ENCODE measurements around a stretch of chr2.

GRCh38 chr2:127407686-127407997 is 10.6 kb upstream of the PROC start:
- PRO-cap, 2 experiments: peak in 2 of 2 experiments; most common plus-strand start chr2:127407841 (in 1); most common minus-strand start chr2:127407845 (in 1)

DNA sequence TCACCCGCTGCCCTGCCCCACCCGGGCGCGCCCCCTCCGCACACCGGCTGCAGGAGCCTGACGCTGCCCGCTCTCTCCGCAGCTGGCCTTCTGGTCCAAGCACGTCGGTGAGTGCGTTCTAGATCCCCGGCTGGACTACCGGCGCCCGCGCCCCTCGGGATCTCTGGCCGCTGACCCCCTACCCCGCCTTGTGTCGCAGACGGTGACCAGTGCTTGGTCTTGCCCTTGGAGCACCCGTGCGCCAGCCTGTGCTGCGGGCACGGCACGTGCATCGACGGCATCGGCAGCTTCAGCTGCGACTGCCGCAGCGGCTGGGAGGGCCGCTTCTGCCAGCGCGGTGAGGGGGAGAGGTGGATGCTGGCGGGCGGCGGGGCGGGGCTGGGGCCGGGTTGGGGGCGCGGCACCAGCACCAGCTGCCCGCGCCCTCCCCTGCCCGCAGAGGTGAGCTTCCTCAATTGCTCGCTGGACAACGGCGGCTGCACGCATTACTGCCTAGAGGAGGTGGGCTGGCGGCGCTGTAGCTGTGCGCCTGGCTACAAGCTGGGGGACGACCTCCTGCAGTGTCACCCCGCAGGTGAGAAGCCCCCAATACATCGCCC is 4.7 kb downstream of the PROC start:
- PRO-cap, 2 experiments: peak in 2 of 2 experiments; most common plus-strand start position 463 of the sequence (in 1); most common minus-strand start position 328 of the sequence (in 2)

GRCh38 chr2:127478621-127479876 is 47.2 kb downstream of the IWS1 start:
- PRO-cap, 2 experiments: no peak in any of the 2 experiments

DNA sequence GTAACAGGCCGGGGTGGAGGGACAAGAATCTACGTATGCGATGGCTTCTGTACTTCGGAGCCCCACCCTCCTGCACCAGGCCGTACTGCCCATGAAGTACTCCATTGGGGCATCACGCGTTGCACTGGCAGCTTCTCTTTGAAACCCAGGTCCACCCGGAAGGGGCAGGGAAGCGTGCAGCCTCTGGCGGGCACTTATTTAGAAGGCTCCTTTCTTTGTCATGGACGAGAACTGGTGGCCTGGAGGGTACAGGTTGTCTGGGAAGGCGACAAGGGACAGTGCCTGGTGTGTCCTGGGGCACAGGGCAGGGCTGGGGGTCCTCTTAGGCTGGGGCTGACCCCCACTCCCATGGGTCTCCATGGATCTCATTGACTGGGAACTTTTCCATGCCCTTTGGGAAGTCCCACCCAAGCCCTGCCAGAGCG is 18.5 kb upstream of the GPR17 start:
- PRO-cap, 2 experiments: no peak in any of the 2 experiments

GRCh38 chr2:127633249-127633620 is 12.7 kb upstream of the GPR17 start:
- PRO-cap, 2 experiments: no peak in any of the 2 experiments

DNA sequence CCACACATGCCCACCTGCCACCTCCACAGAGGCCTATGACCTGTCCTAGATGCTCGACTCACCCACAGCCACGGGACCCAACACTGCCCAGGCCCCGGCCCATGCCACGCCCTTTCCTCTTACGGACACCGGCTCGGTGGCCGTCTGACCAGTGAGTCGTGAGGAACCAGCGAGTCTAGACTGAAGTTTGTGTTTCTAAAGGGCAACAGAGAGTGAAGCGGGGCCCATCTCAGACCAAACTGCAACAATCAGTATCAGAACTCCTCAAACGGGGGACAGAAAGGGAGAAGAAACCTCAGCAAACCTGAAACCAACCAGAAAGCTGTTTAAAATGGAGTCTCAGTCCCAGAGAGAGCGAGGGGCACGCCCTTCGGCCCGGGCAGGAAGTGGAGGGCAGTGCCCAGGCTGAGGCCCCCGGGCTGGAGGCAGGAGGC is 706 bp downstream of the GPR17 start:
- PRO-cap, 2 experiments: no peak in any of the 2 experiments

DNA sequence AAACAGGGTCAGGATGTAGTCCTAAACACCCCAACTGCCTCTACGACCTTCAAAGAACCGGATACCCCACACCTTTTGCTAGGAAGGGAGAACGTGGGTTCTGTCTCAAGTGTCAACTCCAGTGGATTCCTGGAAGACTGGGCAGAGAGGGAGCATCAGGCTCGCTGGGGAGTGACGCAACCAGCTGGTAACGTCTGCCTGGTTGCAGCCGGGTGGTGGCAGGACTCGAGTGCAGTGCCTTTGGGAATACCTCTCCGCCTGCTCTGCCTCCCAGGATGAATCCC is 12.6 kb downstream of the GPR17 start:
- PRO-cap, 2 experiments: no peak in any of the 2 experiments

- PRO-cap, 2 experiments: no peak in any of the 2 experiments
Observed at GRCh38 chr2:127843493-127844826, 14.0 kb downstream of the POLR2D start.

- PRO-cap, 2 experiments: no peak in any of the 2 experiments
Observed at GRCh38 chr2:127864881-127865389, 7.0 kb upstream of the POLR2D start.

DNA sequence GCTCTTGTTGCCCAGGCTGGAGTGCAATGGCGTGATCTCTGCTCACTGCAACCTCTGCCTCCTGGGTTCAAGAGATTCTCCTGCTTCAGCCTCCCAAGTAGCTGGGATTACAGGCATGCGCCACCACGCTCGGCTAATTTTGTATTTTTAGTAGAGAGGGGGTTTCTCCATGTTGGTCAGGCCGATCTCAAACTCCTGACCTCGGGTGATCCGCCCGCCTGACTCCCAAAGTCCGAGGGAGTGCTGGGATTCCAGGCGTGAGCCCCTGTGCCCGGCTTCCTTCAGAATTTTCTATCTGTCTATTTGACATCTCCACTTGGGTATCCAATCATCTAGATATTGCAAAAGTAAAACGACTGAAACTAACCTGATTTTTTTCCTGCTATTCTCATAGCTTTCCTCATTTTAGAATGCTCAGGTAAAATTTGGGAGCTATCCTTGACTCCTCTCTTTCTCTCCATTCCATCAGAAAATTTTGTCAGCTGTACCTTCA is 54.5 kb downstream of the SAP130 start:
- PRO-cap, 2 experiments: no peak in any of the 2 experiments

GRCh38 chr2:128012702-128013135 is 15.1 kb downstream of the SAP130 start:
- PRO-cap, 2 experiments: no peak in any of the 2 experiments

DNA sequence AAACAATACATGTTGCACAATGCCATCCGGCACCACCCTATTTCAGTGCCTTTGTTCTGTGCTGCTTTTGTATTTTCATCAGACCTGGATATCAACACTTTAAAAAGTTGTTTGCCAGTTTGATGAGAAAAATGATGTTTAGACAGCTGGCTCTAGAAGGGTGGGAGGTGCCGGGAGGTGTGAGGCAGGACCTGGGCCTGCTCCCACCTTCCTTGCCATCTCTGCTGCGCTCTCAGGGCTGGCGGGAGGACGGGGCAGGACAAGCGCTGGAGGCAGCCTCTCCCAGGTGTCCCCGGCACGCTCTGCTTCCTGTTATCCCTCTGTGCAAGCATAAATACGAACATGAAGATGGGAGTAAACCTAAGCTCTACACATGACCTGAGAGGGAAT is 103.7 kb downstream of the HS6ST1 start:
- PRO-cap, 2 experiments: no peak in any of the 2 experiments

- PRO-cap, 2 experiments: no peak in any of the 2 experiments
Observed at GRCh38 chr2:128267711-128268464, 50.8 kb downstream of the HS6ST1 start.

DNA sequence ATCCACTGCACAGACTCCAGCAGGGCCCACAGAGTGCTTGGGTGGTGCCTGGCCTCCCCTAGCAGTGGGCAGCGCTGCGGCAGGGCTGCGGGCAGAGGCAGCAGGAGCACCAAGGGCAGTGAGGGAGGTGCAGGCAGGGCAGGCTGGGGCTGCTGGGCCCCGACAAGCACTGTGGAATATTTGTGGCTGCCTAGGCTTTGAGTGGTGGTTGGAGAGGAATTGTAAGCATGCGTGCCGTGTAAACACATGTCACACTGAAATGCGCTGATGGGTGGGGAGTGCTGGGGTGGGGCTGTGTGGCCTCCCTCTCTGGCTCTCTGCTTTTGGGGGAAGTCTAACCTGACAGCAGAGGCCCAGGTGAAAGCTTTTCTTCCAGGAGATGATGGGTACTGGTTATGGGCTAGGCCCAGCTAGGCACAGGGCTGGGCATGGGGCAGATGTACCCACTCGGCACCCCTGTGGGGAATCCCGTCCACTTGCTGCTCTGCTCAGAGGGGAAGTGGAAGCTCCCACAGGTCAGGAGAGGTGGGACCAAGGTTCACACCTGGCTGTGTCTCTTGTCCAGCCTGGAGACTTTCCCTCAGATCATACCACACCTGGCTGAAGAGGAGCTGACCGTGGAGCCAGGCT is 55.6 kb upstream of the HS6ST1 start:
- PRO-cap, 2 experiments: no peak in any of the 2 experiments

DNA sequence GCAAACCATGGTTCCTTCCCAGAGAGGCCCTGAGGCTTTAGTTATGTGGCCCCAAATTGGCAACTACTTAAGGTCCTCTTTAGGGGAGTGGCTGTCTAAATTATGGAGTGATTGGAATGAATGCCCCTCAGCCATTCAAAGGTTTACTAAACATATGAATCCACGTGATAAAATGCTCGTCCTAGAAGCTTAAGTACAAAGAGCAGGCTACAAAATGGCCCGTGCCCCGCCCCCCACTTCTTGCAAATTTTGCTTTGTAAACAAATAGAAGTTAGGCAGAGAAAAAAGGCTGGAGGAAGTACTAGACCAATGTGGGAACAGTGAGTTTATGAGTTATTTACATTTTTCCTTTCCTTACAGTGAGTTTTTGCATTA is 123.7 kb upstream of the HS6ST1 start:
- PRO-cap, 2 experiments: no peak in any of the 2 experiments

DNA sequence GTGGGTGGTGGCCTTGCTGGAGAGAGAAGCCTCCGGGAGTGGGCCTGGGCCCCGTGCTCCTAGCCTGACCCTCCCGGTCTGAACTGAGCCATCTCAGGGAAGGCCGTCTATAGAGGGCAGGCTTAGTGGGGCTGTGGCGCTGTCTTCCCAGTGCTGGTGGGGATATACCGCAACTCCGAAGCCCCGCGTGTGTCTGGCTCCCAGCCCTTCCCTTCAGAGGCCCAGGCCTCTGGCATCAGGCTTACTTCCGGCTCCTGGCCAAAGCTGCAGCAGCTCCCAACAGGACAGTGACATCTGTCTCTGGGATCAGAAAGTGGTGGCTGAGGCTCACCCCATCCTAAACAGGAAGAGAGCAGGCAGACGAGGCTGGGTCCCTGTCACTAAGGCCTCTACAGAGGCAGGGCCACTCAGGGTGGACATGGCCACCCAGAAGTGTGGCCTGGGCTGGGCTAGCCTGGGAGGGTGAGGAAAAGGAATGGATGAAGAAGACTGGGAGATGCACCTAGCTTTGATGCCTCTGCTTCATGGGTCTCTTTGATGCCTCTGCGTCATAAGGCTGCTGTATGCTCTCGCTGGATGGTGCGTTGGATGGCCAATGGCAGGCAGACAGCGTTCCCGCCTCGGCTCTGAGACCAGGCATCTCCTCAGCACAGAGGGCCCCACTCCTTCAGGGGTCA is 131.2 kb upstream of the HS6ST1 start:
- PRO-cap, 2 experiments: no peak in any of the 2 experiments

- PRO-cap, 2 experiments: no peak in any of the 2 experiments
Observed at GRCh38 chr2:128595668-128596206, 277.1 kb upstream of the HS6ST1 start.

DNA sequence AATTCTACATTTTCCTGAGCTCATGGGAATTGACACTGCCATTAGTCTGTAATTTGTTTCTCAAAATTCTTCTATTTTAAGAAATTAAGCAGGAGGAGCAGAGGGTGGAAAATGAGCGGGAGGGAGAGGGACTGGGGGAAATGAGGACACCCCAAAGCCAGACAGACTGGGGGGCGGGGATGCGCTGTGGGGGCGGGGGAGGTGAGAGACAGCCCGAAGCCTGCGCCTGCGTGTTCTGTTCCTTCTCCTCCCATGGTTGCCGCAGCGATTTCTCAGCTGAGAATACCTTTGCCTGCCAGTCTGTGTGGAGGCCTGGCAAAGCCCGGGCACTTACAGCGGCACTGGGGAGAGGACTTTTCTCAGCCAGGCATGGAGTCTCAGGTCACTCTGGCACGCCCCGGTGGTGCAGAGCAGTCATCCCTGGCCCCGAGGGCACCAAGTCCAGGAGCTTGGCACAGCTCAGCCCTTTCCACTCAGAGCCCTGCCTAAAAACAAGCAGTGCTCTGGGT is 289.2 kb upstream of the HS6ST1 start:
- PRO-cap, 2 experiments: no peak in any of the 2 experiments

GRCh38 chr2:129273489-129273955 is 705.9 kb upstream of the RAB6C start:
- PRO-cap, 2 experiments: no peak in any of the 2 experiments

DNA sequence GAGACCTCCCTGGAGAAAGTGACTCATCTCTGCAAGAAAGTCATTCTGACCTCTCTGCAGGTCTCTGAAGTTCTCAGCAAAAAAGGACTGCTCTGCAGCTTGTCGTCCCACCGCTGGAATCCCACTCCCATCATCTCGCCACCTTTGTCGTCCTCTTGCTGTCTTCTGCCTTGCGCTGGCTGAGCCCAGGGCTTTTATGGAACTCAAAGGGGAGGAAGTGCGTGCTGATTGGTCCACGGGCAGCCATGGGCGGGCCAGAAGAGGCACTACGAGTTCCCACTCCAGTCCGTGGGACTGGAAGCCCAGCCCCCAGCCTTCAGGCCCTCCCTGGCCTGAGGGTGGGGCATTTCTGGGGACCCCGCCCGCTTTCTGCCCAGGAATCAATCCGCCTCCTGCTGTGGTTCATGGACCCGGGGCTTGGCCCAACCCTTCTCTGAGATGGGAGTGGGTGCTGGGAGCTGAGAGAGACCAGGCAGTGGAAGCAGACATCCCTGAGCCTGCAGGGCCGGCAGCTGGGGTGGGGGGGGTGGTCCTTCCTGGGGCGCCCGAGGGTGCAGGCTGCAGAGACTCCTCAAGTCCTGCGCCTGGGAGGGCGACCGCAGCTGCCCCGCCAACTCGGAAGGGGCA is 660.7 kb upstream of the RAB6C start:
- PRO-cap, 2 experiments: no peak in any of the 2 experiments

Measured in cytotoxic T cell (primary cell).